Breast (tissue), 4 donors: ENCODE measurements around a stretch of chr9.

- PRO-cap, 3 experiments = no peak in any of the 3 experiments
- RRBS = no CpG with 5 or more reads among the region's 4 CpGs
Measured at GRCh38 chr9:86297680-86298168, 15.4 kb upstream of the ISCA1 start.

GRCh38 chr9:86354734-86355358, 636 bp upstream of the TUT7 start:
- PRO-cap, 3 experiments = peak in 1 of 3 experiments; most common plus-strand start chr9:86354861 (in 1); most common minus-strand start chr9:86354800 (in 1)
- RRBS = under 1% methylated on average over 18 of the region's 32 CpGs

DNA sequence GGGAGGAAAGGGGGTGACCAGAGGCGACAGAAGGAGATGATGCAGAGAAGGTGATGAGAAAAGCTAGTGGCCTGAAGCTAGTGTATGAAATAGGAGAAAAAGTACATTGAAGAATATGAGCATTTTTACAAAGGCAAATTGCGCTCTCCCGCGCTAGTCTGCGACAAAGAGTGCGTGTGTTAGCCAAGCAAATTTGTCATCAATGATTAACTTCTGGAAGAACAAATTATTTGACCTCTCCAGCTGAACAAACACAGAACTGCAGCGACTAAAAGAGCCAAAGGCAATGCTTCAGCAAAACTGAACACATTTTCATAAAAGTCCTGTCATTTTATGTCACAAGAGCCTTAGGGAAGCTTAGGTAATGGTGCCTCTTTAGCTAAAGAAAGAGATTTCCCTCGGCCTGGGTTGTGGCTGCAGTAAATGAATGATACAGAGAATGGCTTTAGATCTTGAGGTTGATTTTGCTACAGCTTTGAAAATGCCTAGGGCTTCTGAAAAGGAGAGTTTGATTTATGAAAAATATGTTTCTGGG, 101.6 kb upstream of the DAPK1 start:
- PRO-cap, 3 experiments = no peak in any of the 3 experiments
- RRBS = no CpG with 5 or more reads among the region's 8 CpGs

DNA sequence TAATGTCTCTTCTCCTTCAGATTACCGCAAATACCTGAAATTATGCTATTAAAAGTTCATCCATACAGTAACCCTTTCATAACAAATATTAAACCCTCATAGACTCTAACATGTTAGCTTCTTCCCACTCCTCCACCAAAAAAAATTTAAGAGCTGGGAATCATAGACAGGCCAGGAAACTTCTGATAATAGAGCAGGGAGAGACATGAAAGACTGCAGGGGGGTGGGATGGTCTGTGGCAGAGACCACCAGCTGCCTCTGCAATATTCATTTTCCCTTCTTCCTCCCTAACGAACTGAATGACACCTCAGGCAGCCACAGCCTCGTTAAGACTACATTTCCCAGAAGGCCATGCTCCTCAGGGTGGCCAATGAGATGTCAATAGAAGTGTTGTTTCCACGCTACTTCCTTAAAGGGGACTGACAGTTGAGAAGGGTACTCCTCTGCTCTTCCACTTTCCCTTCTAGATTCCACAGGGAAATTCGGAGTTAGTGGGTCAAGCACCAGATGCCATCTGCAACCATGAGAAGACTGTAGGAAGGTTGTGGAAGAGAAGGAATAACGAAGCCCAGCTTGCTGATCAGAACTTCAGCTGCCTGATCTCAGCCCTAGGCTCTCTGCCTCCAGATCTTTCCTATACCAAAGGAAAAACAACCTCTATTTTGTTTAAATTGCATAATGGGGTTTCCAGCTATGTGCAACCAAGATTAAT, 52.0 kb upstream of the DAPK1 start:
- PRO-cap, 3 experiments = no peak in any of the 3 experiments
- RRBS = no CpG with 5 or more reads among the region's 6 CpGs

- PRO-cap, 3 experiments = no peak in any of the 3 experiments
- RRBS = no CpG with 5 or more reads among the region's 3 CpGs
Measured at GRCh38 chr9:87631911-87633182, 93.6 kb upstream of the CTSL start.

DNA sequence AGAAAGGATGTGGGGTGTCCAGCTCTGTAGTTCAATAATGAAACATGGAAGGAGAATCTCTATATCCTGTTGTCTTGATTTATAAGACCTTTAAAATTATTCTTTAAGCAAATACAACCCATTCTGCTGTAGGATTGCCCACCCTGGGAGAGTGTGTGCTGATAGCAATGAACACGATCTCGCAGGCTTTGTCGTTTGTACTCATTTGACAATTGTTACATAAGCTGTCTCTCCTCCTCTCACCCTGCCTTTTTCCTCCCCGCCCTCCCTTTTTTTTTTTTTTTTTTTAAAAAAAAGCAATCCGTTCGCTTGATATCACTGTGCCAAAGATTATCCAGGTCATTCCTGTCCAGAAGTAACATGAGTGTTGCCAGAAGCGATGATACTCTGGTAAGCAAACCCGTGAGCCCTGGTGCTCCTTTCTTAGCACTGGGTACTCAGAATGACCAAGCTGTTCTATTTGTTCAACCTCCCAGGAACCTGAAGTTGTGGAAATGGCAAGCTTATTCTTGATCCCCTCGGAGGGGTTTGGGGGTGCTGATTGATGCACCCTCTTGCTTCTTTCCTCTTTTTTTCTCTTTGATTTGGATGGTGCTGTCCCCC, 82.7 kb upstream of the CTSL start:
- PRO-cap, 3 experiments = no peak in any of the 3 experiments
- RRBS = no CpG with 5 or more reads among the region's 9 CpGs

- PRO-cap, 3 experiments = no peak in any of the 3 experiments
- RRBS = no CpG with 5 or more reads among the region's 5 CpGs
Measured at GRCh38 chr9:87711743-87712217, 14.1 kb upstream of the CTSL start.

- PRO-cap, 3 experiments = no peak in any of the 3 experiments
- RRBS = no CpG with 5 or more reads among the region's 6 CpGs
Measured at GRCh38 chr9:88090338-88090610, 48.0 kb downstream of the SPATA31C2 start.

DNA sequence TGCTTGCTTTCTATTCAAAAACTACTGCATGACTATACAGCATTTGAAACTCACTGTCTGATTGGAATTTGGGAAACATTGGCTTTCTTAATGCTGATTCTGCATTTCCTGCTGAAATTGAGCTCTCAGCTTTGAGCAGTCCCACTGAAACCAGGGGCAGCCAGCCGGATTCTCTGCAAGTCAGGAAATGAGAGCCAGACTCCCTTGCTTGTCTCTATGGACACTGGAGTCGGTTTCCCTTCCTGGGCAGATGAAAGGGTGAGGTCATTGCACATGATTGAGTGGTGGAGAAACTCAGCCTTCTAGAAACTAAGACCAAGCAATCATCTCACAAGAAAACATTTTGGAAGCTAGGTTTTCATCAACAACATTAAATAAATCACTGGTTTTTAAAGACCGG, 119.8 kb upstream of the SPATA31C2 start:
- PRO-cap, 3 experiments = peak in 1 of 3 experiments; most common plus-strand start position 267 of the sequence (in 1); most common minus-strand start position 175 of the sequence (in 1)
- RRBS = no CpG with 5 or more reads among the region's 3 CpGs

- PRO-cap, 3 experiments = no peak in any of the 3 experiments
- RRBS = no CpG with 5 or more reads among the region's 4 CpGs
Measured at GRCh38 chr9:88322679-88323416, 65.4 kb upstream of the SPIN1 start.

DNA sequence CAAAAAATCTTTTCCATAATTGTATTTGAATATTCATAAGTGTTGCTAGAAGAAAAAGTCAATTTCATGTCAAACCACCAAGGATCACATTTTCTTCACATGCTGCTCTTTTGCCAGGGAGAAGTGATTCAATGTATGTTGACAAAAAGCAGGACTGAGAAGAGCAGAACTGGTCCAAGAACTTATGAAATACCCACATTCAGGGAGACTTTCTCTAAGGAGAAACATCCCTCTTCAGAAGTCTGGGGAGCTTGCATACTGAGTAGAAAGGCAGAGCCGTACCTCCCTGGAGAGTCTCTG, 6.7 kb upstream of the NXNL2 start:
- PRO-cap, 3 experiments = no peak in any of the 3 experiments
- RRBS = no CpG with 5 or more reads among the region's 1 CpG

- PRO-cap, 3 experiments = peak in 2 of 3 experiments; most common minus-strand start chr9:88534934 (in 1)
- RRBS = no CpG with 5 or more reads among the region's 12 CpGs
Measured at GRCh38 chr9:88534887-88535033, 218 bp upstream of the NXNL2 start.

DNA sequence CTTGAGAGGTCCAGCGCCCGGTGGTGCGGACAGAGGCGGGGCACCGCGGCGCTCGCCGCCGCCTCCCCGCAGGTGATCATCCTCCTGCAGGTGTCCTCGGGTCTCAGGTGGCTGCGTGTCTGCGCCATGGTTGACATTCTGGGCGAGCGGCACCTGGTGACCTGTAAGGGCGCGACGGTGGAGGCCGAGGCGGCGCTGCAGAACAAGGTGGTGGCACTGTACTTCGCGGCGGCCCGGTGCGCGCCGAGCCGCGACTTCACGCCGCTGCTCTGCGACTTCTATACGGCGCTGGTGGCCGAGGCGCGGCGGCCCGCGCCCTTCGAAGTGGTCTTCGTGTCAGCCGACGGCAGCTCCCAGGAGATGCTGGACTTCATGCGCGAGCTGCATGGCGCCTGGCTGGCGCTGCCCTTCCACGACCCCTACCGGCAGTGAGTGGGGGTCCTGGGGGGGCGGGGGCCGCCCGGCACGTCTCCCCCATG, 370 bp downstream of the NXNL2 start:
- PRO-cap, 3 experiments = peak in 1 of 3 experiments; most common plus-strand start position 106 of the sequence (in 1)
- RRBS = 1% methylated on average over 5 of the region's 56 CpGs

DNA sequence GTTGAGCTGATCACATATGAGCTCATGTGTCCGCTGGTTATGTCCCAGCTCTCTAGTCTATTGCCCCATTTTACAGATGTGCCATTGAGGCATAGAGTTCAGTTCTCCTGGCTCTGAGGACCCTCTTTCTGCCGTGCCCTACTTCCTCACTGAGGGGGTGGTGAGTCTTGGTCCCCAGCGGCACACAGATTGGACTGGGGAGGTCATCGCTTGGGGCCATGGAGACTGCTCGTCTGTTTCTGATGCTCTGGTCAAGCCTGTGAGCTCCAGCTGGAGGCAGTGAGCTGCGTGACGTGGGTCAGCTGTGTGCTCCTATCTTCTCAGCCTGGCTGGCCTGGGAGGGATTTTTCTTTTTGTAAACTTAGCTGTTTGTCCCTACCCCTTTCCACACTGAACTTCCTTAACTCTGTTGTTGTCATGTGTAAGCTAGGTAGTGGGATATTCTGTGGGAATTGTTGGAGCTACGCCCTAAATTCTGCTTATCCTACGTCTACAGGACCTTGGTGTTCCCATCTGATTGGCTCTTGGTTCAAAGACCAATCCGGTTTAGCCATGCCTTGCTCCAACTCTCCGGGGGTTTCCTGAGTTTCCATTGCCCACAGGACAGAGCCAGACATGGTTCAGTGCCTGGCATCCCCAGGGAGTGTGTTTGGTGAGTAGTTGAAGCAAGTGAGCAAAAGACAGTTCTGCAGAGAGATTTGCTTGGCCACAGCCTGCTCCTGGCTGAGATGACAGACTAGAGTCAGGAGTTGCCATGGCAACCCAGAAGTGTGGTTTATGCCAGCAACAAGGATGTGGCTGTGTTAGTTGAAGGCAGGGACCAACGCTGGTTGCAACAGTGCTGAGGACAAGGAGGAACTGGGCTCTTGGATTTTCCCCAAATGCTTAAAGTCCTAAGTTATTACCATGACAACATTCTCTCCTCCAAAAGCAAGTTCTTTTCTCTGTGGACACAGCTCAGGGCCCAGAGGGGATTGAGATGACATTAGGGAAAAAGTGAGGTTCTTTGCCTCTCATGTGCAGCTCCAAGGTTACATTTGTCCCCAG, 2.5 kb downstream of the NXNL2 start:
- PRO-cap, 3 experiments = no peak in any of the 3 experiments
- RRBS = no CpG with 5 or more reads among the region's 12 CpGs

GRCh38 chr9:88605383-88606000, 70.5 kb downstream of the NXNL2 start:
- PRO-cap, 3 experiments = no peak in any of the 3 experiments
- RRBS = no CpG with 5 or more reads among the region's 6 CpGs

- PRO-cap, 3 experiments = peak in 1 of 3 experiments; most common minus-strand start chr9:88932870 (in 1)
- RRBS = no CpG with 5 or more reads among the region's 13 CpGs
Measured at GRCh38 chr9:88932733-88933200, 58.5 kb upstream of the S1PR3 start.

DNA sequence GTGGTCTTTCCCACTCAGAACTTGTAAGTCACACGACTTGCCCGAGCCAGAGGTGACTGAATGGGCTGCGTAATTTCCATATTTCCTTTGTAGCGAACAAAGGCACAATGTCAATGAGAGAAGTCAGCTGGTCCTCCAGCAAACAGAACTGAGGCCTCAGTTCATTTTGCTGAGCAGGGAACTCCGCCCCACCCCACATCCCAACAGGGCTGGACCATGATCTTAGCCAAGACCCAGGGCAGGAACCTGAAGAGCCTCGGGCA, 30.6 kb downstream of the S1PR3 start:
- PRO-cap, 3 experiments = no peak in any of the 3 experiments
- RRBS = no CpG with 5 or more reads among the region's 6 CpGs

GRCh38 chr9:89153461-89153994, 25.1 kb downstream of the SHC3 start:
- PRO-cap, 3 experiments = no peak in any of the 3 experiments
- RRBS = no CpG with 5 or more reads among the region's 9 CpGs

- PRO-cap, 3 experiments = no peak in any of the 3 experiments
- RRBS = no CpG with 5 or more reads among the region's 4 CpGs
Measured at GRCh38 chr9:89168736-89169518, 9.7 kb downstream of the SHC3 start.

GRCh38 chr9:89598988-89599515, 5.8 kb upstream of the GADD45G start:
- PRO-cap, 3 experiments = no peak in any of the 3 experiments
- RRBS = no CpG with 5 or more reads among the region's 11 CpGs